Ascending aorta (tissue), 1 donor: ENCODE data around the genes TIGD2 and MMRN1.

- PRO-cap: no peak
Observed at GRCh38 chr4:88230753-88231969, 53.2 kb downstream of the PPM1K start.

DNA sequence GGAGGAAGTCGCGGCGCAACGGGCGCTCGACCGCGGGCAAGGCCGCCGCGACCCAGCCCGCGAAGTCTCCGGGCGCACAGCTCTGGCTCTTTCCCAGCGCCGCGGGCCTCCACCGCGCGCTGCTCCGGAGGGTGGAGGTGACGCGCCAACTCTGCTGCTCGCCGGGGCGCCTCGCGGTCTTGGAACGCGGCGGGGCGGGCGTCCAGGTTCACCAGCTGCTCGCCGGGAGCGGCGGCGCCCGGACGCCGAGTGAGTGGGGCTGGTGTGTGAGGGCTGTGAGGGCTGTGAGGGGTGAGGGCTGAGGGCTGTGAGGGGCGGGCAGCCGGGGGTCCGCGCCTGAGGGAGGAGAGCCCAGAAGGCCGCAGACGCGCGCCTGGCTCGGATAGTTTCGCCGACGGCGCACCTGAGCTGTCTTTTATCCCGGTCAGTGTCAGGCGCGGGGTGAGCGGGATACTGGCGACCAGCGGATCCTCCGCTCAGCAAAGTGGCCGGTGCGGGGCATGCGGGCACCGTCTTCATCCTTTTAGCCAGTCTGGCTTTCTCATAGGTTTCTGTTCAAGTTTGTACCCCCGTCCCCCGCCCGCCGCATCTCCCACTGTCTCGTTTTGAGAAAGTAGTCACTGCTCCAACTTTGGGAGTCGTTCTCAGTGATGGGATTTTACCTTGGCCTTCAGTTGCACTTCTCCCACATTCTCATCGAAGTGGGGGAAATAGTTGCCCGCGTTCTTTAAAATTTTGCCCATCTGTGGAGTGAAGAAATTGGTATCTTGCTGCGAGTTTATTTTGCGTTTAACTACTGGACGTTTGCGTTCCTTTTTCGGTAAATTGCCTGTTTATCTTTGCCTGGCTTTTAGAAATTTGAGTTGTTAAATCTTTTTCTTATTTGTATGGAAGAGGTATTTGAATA, 620 bp downstream of the HERC5 start:
- PRO-cap: no peak

DNA sequence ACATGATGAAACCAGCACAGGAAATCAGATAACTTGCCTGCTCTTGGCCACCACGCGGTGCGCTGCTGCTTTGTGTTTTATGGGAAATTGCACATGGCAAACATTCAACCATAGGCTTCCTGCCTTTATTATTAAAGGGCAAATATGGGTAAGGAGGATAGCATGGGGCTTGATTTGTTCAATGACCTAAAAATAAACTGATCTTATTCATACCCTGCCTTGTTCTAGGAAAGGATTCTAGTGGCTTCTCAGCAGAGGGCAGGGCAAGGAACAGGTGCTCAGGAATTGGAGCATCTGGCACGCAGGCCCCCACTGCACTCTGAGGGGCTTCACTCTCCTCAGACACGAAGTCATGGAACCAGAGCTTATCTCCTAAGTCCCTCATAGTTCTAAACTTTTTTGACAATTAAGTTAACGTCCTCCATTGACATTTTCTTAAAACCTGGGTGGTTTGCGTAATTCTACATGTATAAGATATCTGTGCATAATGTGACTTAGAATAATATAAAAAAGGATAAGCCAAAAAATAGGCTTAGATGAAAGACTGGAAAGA, 31.8 kb upstream of the NAP1L5 start:
- PRO-cap: no peak

DNA sequence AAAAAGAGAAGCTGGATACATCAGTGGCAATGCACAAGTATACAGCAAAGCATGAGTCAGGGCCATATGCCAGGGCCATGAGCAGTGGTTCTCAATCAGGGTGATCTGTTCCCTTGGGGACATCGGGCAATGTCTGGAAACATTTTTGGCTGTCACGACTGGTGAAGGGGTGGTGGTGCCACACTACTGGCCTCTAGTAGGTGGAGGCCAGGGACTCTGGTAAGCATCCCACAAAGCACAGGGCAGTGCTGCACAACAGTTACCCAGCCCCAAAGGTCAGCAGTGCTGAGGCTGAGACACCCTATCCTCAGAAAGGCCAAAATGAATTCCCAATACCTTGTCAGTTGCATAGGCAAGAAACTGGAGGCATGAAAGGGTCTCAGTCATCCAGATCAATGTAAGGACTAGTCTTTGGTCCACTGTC, 36.9 kb upstream of the NAP1L5 start:
- PRO-cap: no peak

DNA sequence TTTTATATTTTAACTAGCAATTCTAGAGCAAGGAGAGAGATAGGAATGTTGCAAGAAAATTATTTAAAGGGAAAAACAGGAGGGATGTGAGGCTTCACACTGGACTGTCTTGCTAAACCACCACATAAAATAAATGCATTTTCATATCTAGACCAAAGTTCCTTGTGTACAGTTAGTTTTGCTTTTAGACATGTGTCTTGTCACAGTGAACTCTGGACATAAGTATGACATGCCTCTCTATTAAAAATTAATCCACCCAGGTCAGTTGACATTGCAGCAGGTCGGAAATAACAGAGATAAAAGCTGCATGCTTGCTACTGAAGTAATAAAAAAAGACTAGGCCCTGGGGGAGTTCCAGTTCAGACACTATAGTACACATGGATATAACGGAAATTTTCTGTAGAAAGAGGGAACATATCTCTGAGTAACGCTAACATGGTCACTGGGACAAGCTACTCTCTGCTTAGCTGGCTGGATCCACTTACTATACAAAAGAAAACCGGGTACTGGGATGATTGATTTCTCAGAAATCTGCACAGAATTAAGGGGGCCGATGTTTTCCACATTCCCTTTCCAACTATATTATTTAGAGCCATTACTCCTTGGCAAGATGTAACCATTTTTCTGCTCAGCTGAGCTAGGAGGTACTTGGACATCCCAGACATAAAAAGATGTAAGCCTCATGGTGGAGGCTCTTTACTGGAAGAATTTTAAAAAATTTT, 56.5 kb upstream of the NAP1L5 start:
- PRO-cap: no peak

GRCh38 chr4:89110818-89111989, at the start of gene TIGD2:
TSS of gene TIGD2 (plus strand) at chr4:89111533.
- PRO-cap: bidirectional peak, plus-strand start at chr4:89111533, minus-strand start at chr4:89111373

DNA sequence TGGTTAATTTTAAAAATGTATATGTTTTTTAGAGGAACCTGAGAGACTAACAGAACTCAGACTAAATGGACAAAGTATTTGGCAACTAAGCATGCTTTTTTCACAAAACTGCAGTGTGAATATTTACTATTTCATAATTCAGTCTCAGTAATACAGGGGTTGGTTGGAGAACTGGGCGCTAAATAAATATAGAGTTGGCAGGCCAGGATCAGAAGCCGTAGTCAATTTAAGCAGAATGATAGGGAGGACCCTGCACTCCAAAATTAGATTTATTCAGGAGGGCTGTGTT, 5.8 kb downstream of the TIGD2 start:
- PRO-cap: no peak

- PRO-cap: no peak
Observed at GRCh38 chr4:89157496-89158197, 46.3 kb downstream of the TIGD2 start.

GRCh38 chr4:89196080-89196688, 84.9 kb downstream of the TIGD2 start:
- PRO-cap: no peak

- PRO-cap: no peak
Observed at GRCh38 chr4:89894425-89895632, at the start of gene MMRN1. TSS of gene MMRN1 (plus strand) at chr4:89894854.

GRCh38 chr4:90234846-90235451, 107.8 kb downstream of the CCSER1 start:
- PRO-cap: no peak

- PRO-cap: no peak
Observed at GRCh38 chr4:91791212-91792303, 512.2 kb upstream of the GRID2 start.

- PRO-cap: no peak
Observed at GRCh38 chr4:91896520-91896719, 407.3 kb upstream of the GRID2 start.

DNA sequence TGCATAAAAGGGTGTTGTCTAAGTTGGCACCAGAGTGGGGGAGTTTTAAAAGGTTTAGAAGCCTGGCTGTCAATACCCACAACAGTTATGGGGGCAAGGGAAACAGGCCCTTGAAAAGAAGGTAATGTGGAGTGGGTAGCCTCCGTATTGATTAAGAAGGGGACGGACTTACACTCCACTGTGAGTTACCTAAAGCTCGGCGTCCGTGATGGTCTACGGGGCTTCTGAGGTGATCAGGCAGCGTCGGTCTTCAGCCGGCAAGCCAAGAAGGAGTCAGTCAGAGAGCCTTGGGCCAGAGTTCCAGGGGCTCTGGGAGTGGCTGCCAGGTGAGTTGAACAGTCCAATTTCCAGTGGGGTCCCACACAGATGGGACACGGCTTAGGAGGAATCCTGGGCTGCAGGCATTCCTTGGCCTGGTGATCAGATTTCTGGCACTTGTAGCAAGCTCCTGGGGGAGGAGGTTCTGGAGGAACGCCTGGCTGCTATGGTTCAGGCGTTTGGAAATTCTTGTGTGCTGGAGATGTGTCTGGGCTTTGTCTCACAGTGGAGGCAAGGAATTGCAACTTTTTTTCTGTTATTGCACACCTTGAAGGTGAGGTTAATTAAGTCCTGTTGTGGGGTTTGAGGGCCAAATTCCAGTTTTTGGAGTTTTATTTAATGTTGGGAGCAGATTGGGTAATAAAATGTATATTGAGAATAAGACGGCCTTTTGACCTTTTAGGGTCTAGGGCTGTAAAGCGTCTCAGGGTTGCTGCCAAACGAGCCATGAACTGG, 29.1 kb upstream of the GRID2 start:
- PRO-cap: no peak

- PRO-cap: no peak
Observed at GRCh38 chr4:94412622-94413673, 38.8 kb upstream of the PDLIM5 start.

DNA sequence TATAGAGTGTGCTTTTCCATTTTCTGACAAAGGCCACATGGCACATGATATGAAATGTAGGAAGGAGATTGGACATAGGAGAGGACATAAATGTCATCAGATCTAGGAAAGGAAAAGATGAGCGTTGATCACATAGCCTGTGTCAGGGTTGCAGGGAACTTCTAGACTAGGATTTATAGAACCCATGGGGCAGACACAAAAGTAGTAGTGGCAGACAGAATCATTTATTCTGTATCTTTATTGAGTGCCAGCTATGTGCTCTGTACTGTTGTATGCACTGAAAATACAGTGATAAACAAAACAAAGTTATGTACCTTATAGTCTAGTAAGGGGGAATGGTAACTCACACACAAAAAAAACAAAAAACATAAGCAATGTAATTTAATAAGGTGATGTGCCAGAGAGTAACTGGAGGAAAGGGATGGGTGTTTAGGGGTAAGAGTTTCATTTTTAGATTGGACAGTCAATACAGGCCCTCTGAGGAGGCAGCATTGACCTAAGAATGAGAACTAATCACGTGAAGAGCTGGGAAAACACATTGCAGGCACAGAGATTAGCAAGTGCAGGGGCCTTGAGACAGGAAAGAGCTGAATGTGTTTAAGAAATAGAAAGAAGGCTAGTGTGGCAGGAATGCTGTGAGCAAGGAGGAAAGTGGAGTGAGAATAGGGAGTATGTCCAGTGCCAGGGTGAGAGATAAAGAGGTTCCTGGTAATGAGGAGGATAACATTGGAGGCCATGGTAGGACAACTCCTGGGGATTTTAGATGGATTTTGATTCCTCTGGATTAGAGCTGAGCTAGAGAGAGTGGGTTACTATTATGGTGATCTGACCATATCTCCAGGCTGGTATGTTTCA, 17.4 kb downstream of the PDLIM5 start:
- PRO-cap: no peak

DNA sequence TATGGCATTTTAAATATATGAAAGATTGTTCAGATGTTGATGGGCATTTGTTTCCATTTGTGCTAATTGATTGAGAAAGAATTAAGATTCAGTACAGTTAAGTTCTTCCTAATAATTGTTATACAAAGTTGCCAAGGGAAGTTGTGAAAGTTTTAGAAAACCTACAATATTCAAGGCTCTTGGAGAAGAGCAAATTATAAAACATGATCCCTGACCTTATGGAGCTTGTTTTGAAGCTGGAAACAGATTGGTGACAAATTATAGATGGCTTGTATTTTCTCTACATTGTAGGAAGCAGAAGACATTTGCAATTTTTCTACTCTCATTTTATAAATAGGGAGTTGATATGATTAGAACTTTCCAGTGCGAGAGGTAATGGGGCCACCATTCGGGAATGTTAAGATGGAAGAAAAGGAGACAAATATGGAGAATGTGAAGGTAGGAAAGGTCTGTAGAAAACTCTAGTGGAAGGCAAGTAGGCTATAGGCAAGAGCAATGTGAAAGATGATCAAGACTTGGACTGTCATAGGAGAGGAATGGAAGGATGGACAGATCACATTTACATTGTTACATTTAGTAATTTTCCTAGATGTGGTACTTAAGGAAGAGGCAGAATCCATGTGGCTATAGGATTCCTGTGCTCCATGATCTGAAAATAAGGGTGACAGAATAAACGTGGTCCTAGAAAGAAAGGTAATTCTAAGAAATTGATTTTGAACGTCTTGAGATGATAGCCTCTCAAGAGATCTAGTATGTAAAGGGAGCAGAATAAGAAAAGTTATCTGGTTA, 69.3 kb downstream of the PDLIM5 start:
- PRO-cap: no peak

DNA sequence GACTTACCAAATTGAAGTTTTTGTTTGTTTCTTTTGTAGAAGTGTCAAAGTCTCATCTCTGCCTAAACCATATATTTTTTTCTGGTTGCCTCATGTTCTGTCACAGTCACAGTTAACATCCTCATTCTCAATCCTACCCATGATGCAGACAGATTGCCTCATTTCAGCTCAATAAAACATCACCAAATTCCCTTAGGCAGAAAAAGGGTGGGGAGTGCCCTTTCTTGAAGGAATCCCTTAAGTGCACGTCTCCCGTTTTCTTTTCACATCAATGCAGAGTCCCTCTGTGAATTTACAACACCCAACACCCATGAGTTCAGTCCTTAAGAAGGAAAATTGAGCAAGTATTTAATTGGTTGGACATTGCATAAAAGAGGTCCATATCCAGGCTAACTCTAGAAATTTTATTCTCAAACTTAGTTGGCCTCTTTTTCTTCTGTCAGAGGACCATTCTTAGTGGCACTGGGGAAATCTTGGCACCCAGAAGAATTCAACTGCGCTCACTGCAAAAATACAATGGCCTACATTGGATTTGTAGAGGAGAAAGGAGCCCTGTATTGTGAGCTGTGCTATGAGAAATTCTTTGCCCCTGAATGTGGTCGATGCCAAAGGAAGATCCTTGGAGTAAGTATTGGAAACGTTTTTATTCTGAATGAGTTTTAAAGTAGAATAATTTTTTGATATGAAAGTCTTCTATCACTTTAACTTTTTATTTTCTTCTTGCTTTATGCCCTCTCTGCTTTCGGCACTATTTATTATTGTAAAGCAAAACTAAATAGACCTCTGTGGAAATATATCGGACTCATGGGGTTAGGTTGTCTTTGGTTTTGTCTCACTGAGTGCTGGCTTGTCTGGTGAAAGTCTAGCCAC, 103.5 kb upstream of the BMPR1B start:
- PRO-cap: no peak

DNA sequence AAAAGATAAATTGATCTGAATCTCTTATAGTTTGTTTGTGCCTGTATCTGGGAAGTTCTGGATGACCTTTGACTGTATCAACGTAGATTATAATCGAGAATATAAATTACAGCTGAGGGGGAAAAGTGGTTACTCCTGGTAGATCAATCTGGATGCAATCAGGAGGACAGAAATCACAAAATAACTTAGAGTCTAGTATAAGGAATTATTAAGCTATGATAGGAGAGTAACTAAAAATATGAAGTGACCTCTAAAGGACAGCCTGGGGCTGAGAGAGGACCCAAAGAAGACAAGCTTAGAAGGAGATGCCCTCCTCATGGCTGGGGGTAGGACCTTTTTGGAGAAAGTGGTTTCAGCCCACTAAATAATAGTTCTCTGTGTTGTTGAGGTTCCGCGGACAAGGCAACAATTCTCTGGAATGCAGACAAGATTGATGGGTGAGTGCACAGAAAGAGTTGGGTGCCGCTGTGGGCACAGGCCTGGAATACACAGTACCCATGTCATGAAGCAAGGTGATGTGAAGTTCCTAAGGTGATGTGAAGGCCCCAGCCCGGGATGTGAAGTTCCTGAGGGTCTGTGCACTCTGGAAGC, 86.9 kb upstream of the BMPR1B start:
- PRO-cap: no peak

GRCh38 chr4:95091159-95091783, 333.5 kb downstream of the BMPR1B start:
- PRO-cap: no peak